Hematopoietic multipotent progenitor cell (in vitro differentiated cells): ENCODE measurements around a stretch of chr11.

DNA sequence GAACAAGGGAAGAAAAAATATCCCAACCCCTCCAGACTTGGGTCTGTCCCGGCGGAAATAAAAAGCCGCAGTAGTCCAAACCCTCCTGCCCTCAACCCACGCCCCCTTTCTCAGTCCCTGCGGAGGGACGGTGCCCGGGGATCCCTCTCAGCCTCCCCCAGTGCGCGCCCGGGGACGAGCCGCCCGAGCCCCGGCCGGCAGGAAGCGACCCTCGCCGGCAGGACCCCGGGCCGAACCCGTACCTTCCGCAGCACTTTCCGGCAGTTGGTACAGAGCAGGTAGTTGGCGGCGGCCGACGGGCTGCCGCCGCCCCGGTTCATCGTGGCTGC lies 497 bp downstream of the SESN3 start:
- CAGE, long polyA plus RNA = no peak

- CAGE, long polyA plus RNA = no peak
Measured at GRCh38 chr11:95256226-95256913, 25.4 kb upstream of the SESN3 start.

DNA sequence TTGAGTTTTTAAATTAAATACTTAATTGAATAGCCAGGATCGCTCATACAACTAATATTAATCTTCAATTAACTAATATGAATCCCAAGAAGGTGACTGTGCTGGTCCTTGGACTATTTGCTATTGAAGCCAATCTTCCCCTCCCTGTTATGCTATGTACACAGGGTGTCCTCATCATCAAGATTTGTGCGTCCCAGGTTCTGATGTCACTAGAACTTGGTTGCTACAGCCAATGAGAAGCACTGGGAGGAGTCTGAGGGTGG lies 212.2 kb upstream of the SESN3 start:
- CAGE, long polyA plus RNA = no peak

DNA sequence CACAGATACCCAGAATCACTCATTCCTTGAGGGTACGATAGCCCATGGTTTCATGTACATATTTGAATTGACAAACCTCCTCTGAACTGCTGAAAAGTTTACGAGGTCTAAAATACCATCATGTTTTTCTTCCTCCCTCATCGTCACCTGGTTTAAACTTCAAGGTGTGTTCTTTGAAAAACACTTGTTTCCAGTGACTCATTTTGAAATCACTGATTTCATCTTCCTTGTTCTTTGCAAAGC lies 100.8 kb downstream of the FAM76B start:
- CAGE, long polyA plus RNA = no peak

GRCh38 chr11:95806668-95807804 lies 16.7 kb downstream of the CEP57 start:
- CAGE, long polyA plus RNA = no peak

GRCh38 chr11:95924803-95925675 lies 1.1 kb upstream of the MTMR2 start:
- CAGE, long polyA plus RNA = no peak

DNA sequence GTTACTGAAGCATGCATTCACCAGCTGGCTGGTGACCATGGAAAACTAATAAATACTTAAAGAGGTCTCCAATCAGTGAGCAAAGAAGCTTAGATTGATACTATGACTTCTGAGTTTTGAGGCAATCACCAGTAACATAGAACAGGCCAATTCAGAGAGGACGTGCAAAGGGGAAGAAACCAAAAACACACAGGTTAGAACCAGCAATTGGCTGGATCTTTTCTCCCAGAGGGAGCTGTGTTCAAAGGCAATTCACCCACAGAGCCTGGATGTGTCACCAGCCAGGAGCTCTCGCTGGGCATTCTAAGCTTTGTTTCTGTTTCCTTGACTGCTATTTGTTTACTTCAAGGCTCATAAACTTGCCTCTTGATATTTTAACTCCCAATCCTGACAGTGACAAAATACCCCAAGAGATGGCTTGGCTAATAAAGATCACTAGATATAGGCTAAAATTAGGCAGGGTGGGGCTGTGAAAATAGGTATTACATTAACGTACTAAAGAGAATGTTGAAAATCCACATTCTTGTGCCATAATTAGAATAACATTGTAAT lies 113.6 kb upstream of the MTMR2 start:
- CAGE, long polyA plus RNA = no peak

- CAGE, long polyA plus RNA = no peak
Measured at GRCh38 chr11:96057779-96058284, 133.9 kb upstream of the MTMR2 start.

GRCh38 chr11:96169193-96169669 lies 173.8 kb downstream of the MAML2 start:
- CAGE, long polyA plus RNA = no peak

GRCh38 chr11:96221578-96222565 lies 121.1 kb downstream of the MAML2 start:
- CAGE, long polyA plus RNA = no peak

GRCh38 chr11:96241527-96241976 lies 101.4 kb downstream of the MAML2 start:
- CAGE, long polyA plus RNA = no peak

GRCh38 chr11:96242369-96243079 lies 100.5 kb downstream of the MAML2 start:
- CAGE, long polyA plus RNA = no peak

DNA sequence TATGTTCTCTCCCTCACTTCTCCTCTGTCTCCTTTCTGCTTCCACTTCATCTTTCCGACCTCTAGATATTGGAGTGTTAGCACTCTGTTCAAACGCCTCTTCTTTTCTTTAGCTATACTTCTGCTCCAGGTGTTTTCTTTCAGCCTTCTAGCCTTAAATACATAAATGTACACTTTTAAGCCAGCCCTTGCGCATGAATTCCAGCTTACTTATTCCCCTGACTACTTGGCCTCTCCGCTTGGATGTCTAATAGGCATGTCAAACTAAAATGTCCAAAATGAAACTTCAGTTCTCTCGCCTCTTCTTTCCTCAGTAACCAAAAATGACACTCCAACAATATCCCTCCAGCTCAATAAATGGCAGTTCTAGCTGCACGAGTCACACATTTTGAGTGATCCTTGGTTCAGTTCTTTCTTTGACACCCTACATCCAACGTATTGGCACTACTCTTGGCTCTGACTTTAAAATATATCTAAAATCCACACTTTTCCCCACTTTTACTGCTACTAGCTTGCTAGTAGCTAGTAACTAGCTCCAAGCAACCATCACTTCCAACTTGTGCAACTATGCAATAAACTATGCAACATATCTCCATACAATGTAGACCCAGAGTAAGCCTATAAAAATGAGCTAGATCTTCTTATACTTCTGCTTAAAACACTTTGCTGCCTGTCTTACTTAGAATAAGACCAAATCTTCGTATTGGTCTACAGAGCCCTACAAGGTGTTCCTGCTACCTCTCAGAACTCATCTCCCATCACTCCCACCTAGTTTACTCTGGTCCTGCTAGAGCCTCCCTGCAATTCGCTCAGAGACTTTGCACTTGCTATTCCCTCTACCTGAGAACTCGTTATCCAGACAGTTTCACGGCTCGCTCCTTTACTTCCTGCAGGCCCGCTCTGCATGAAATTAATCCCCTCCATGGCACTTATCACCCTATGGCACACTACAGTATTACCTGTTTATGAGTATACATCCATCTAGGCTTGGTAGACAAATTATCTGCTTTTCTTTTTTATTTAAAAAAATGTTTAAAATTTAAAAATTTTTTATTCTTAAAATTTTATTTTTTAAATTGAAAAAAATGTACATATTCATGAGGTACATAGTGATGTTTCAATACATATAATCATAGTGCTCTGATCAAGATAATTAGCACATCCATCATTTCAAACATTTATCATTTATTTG lies 93.4 kb downstream of the MAML2 start:
- CAGE, long polyA plus RNA = no peak

GRCh38 chr11:96253929-96254657 lies 88.9 kb downstream of the MAML2 start:
- CAGE, long polyA plus RNA = no peak

DNA sequence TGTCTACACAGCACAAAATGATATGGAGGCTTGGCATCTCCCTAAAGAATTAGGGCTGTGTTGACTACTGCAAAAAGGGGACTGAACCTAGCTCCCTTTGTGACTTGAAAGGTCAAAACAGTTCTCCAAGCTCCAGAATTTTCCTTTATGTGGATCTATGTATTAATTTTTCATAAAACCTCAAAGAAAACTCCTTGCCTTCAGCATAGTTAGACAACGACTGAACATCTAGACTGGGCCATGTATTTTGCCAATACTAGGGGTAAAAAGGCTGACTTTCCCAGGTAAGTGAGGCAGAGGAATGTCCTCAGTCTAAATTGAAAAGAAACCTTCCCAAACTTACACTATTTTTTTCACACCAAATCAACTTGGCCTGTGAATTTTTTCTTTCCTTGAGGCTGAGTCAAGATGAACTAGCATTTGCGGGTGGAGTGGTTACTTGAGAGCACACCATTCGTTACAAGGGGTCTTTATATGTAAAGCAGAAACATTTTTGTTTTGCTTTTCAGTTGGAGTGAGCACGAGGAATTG lies 36.6 kb downstream of the MAML2 start:
- CAGE, long polyA plus RNA = no peak

- CAGE, long polyA plus RNA = no peak
Measured at GRCh38 chr11:96338845-96339215, 4.2 kb downstream of the MAML2 start.

DNA sequence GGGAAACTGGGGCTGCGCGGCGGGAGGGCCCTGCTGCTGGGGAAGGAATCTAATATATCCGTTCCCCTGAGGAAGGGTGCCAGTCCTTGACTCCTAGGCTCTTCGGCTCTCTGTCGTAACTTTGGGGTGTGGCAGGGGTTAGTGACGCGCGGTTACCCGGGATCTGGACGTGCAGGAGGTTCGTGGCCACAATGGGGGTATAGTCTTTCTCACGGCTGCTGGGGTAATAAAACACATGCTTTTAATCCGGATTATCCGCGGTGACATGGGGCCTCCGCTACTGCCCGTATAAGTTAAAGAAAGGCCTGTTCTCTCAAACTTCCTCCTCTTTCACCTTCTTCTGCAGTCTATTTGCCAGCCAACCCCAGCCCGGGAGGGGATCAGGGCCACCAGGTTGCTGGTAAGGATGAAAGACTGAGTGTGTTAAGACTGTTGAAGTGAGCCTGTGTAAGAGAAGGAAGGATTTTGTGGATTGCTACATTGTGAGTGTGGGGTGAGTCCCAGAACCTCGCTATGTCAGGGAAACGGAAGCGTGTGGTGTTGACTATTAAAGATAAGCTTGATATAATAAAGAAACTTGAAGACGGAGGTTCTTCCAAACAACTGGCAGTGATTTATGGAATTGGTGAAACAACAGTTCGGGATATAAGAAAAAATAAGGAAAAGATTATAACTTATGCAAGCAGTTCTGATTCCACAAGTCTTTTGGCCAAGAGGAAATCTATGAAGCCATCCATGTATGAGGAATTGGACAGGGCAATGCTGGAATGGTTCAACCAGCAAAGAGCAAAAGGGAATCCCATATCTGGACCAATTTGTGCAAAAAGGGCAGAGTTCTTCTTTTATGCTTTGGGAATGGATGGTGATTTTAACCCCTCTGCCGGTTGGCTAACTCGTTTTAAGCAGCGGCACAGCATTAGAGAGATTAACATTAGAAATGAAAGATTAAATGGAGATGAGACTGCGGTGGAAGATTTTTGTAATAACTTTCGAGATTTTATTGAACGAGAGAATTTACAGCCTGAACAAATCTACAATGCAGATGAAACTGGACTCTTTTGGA lies 655 bp downstream of the JRKL start:
- CAGE, long polyA plus RNA = no peak

DNA sequence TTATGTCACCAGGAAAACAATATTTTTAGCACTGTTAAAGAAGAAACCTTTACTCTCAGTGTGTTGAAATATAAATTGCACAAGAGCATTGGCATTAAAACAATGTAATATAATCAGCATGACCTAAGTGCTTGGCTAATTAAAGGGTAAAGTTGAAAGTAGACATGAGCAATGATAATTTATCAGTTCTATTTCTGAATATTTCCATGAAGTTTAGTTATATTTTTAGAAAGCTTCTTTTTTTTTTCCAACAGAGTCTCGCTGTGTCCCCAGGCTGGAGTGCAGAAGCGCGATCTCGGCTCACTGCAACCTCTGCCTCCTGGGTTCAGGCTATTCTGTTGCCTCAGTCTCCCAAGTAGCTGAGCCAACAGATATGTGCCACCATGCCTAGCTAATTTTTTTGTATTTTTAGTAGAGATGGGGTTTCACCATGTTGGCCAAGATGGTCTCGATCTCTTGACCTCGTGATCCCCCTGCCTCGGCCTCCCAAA lies 232.4 kb downstream of the JRKL start:
- CAGE, long polyA plus RNA = no peak

DNA sequence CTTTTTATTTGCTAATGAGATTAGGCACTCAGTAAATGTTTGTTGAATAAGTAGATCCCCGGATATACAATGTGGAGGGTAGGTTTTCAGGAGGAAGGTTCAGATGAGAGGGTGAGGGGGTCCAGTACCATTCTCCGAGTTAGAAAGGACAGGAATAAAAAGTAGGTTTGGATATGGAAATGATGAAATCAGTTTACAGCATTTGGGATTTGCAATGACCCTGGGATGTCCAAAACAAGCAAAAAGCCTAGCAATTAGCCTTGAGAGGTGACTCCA lies 101.5 kb upstream of the ARHGAP42 start:
- CAGE, long polyA plus RNA = no peak

GRCh38 chr11:100632610-100633540 lies 54.2 kb upstream of the ARHGAP42 start:
- CAGE, long polyA plus RNA = no peak